ENCODE data around the genes SHMT2 and NDUFA4L2.

- RRBS = no CpG with 5 or more reads among the region's 32 CpGs
Observed at GRCh38 chr12:57210675-57211758, 5.6 kb upstream of the NXPH4 start.

- RRBS = no CpG with 5 or more reads among the region's 22 CpGs
Observed at GRCh38 chr12:57229403-57229869, at the start of gene SHMT2. Gene SHMT2, plus strand, starts transcription at chr12:57229711.

GRCh38 chr12:57236792-57237939 lies at the start of gene NDUFA4L2:
Gene NDUFA4L2, minus strand, starts transcription at chr12:57237104.
- RRBS = no CpG with 5 or more reads among the region's 18 CpGs

GRCh38 chr12:57242992-57244284 lies 6.5 kb upstream of the NDUFA4L2 start:
- RRBS = 6% methylated on average over 4 of the region's 71 CpGs

DNA sequence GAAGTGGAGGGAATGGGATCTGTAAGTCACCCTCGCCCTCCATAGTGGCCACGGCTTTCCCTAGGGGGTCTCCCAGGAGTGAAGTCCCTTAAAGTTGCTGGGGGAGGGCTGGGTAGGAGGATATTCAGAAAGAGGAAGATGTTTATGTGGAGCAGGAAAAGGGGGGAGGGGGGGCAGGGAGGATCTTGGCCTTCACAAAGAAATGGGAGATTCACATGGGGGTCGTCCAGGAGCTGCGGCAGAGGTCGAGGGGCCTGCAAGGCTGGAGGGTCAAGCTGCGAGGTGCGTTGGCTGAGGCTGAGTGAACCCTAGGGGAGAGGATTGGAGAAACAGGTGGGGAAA lies 3.0 kb downstream of the ARHGAP9 start:
- RRBS = no CpG with 5 or more reads among the region's 7 CpGs

- RRBS = no CpG with 5 or more reads among the region's 5 CpGs
Observed at GRCh38 chr12:57515654-57516210, 4.6 kb downstream of the DDIT3 start.

- RRBS = no CpG with 5 or more reads among the region's 15 CpGs
Observed at GRCh38 chr12:57525950-57527170, 3.7 kb downstream of the MBD6 start.

GRCh38 chr12:57545169-57545793 lies 1.7 kb downstream of the DCTN2 start:
- RRBS = no CpG with 5 or more reads among the region's 3 CpGs

DNA sequence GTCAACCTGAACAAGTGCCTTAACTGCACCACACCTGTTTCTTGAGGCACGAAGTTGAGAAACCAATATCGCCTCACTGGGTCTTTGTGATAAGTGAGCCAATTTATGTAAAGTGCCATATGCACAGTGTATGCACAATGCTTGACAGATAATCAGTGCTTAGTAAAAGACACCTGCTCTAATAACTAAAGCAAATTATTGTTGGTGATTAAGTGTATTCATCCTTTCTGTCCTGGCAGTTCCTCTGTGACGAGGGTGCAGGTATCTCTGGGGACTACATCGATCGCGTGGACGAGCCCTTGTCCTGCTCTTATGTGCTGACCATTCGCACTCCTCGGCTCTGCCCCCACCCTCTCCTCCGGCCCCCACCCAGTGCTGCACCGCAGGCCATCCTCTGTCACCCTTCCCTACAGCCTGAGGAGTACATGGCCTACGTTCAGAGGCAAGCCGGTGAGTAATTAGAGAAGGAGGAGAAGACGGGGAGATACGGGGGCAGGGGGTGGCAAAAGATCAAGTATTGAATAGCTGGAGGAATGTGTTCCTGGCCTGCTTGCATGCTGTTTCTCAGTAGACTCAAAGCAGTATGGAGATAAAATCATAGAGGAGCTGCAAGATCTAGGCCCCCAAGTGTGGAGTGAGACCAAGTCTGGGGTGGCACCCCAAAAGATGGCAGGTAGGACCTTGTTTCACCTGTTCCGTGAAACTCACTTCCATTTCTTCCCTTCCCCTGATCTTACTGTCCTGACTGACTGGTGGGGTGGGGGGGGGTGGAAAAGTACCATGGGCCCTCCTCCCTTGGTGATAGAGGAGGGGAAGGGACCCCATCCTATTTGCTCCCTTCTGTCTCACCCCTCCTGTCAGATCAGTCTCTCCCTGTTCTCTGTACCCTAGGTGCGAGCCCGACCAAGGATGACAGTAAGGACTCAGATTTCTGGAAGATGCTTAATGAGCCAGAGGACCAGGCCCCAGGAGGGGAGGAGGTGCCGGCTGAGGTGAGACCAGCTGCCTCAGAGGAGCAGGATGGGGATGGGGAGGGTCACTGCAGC lies 21.9 kb downstream of the OS9 start:
- RRBS = 81% methylated on average over 4 of the region's 19 CpGs

DNA sequence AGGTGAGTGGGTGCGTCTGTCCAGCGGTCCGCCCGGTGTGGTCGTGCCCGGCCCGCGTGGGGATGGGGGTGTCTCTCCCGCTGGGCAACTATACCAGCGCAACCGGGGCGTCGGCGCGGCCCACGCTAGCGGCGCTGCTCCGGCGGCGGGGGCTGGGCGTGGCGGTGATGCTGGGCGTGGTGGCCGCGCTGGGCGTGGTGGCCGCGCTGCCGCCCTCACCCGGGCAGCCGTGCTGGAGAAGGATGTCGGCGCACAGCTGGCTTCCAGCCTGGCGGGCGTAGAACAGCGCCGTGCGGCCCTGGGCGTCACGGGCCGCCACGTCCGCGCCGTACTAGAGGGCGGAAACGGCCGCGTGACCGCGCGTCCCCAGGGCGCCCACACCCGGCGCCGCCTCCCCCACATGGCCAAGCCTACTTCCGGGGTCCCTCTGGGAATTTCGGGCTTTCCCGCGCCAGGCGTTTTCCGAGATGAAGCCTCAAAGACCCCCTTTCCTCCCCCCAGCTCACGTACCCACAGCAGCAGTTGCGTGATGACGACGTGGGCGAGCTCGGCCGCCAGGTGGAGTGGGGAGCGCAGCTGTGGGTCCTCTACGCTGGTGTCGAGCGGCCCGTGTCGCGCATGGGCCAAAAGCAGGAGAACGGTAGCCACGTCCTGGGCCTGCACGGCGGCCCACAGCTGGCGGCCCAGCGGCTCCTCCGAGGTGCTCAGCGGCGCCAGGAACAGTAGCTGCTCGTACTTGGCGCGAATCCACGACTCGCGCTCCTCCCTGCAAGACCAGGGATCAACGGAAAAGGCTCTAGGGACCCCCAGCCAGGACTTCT lies 11.9 kb downstream of the AGAP2 start:
- RRBS = under 1% methylated on average over 27 of the region's 93 CpGs

GRCh38 chr12:57750941-57751426 lies 1.1 kb downstream of the CDK4 start:
- RRBS = no CpG with 5 or more reads among the region's 8 CpGs

DNA sequence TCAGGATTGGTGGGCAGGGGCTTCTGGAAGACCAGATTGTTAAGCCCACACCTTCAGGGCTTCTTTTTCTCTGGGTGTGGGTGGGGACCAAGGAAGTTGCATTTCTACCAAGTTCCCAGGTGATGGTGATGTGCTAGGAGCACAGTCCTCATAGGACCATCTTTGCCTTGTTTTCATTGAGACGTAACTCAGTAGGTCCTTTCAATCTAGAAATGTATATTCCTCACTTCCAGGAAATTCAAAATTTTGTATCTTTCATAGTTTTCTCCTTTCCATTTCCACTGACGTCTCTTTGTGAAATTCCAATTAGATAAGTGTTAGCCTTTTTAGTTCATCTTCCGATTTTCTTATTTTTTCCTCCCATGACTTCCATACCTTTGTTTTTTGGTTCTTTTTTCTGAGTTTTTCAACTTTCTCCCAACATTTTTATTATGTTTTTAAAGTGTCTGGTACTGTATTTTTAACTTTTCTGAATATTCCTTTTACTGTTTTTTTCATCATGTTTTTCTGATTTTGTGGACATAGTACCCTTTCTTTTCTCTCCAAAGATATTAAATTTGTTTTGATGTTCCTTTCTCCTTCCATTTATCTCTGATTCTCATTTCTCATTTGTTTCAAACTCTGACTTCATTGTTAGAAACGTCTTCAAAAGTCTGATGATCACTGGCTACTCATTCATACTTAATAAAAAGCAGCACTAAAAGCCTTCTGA lies 21.1 kb downstream of the LRIG3 start:
- RRBS = no CpG with 5 or more reads among the region's 4 CpGs

DNA sequence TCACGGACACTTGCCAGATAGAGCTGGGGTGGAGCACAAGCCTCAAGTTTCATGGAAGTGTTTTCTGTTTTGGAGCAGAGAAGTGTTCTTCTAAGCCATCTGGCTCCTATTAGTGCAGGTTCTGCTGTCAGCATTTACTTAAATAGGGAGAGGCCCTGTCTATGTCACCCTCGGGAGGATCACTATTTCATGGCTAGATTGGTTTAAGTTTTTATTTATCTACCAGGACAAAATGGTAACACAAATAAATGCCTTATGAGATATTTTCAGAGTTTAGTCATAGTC lies 85.3 kb upstream of the LRIG3 start:
- RRBS = no CpG with 5 or more reads among the region's 2 CpGs

DNA sequence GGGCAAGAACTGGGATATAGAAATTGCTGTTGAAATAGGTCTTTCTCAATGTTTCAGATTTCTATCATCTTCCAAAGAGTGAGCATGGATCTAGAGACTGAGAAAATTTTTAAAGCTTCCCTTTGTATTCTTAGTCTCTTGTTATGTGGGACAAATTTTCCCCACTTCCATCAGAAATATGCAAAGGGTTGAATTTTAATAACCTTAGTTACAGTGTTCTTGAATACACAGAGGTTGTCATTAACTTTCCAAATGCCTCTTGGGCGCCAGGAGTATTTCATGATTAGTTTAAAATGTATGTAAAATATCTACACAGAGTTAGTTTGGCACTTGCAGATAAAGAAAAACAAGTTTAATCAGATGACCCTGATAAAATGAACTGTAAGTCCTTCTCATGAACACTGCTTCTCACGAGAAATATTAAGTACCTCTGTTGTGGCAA lies 121.3 kb downstream of the SLC16A7 start:
- RRBS = no CpG with 5 or more reads among the region's 2 CpGs

DNA sequence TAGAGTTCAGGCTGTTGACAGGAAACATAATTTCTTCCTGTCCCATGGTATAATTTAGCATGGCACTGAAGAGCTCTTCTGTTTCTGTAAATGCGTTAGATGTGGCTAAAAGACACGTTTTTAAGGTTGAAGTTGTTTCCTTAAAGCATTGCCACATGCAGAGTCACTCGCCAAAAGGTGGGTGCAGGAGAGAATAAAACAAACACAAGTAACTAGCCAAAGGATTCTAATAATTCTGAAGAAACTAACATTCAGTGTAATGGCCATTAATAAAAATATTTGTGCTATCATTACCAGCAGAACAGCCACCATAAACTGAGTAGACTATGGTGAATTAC lies 33.6 kb downstream of the TAFA2 start:
- RRBS = no CpG with 5 or more reads among the region's 3 CpGs

DNA sequence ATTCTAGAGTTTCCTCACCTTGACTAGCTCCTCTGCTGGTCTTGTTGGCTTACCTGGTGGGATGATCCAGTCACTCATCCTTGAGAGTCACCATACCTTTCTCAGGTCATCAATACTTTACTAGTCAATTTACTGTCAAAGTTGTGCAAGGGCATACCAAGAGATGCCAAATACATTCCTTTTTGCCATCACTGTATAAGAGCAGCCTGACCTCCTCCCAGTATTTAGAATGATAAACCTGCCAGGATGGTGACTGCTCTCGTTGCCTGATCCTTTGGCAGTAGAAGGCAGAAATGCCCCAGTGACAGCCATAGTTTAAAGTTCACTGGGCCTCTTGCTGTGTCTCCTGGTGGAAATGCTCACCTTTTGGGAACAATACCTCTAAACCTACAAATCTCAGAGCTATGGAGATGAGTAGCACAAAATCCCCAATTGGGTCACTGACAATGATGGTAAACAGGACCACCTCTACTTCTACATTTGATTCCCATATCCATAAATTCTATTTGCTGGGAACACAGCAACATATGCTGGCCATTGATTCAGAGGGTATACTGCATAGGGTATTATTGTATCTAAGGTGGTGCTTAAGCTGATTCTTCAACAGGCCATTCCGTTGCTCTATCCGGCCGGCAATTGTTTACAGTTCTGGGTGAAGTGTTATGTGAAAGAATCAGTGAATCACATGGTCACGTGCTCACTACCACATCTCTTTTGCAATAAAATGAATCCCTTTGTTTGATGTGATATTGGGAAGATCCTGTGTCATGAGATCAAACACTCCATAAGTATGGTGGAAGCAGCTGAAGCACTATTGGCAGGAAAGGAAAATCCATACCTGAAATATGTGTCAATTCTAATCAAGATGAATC lies 7.9 kb upstream of the USP15 start:
- RRBS = no CpG with 5 or more reads among the region's 5 CpGs

DNA sequence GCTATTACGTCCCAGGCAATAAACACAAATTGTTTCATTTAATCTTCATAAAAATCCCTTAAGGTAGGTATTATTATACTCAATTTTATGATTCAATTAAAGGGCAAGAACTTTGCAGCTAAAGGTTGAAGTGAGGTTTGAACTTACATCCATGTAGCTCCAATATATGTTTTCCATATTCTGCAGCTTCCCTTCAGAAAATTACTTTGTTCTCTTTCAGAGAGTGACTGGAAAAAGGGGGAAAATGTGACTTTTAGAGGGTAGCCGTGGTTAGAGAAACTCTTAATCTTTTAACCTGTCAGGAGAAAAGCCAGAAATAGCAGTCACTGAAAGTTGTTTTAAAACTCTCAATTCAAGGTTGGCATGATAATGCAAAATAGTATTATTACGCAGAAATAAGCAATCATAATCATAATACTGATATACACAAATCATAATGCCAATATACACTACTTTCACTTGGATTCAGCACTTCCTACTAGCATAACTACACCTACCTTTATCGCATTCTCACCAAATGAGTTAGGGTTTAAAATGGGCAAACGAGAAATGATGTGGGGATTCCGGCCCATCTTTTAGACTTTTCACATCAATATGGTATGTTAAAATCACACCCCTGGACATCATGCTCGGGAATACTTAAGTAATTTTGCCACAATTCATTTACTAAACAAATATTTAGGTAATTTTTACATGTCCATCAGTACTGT lies 1.4 kb upstream of the USP15 start:
- RRBS = no CpG with 5 or more reads among the region's 7 CpGs

DNA sequence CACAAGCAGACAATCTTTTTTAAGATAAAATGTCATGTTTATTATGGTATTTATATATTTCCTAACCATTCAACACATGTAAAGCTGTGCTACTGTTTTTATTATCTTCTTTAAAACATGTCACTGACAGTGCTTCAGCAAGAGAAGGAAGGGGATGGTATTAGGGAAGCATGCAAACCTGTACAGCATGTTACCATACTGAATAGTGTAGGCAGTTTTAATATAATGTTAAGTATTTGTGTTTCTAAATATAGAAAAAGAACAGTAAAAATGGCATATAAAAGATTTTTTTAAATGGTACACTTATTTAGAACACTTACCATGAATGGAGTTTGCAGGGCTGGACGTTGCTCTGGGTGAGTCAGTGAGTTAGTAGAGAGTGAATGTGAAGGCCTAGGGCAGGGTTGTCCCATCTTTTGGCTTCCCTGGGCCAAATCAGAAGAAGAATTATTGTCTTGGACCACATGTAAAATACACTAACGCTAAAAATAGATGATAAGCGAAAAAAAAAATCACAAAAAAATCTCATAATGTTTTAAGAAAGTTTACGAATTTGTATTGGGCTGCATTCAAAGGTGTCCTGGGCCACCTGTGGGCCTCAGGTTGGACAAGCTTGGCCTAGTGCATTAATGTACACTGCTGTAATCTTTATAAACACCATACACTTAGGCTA lies 17.1 kb downstream of the USP15 start:
- RRBS = no CpG with 5 or more reads among the region's 4 CpGs

- RRBS = no CpG with 5 or more reads among the region's 3 CpGs
Observed at GRCh38 chr12:62387264-62387682, 79.4 kb upstream of the MON2 start.